Thoracic aorta (tissue), 1 donor: ENCODE results near the genes NLRP1 and KIAA0753.

- RAMPAGE, long total RNA, result no peak
Observed at GRCh38 chr17:5541526-5542274, 40.9 kb upstream of the ENSG00000286190 start.

- RAMPAGE, long total RNA, result start-site peak on the minus strand at chr17:5584455-5584519, 211 reads
Observed at GRCh38 chr17:5584210-5584996, at the start of gene NLRP1. TSS of gene NLRP1 (minus strand) at chr17:5584509.

- RAMPAGE, long total RNA, result no peak
Observed at GRCh38 chr17:5649142-5649531, 64.8 kb upstream of the NLRP1 start.

DNA sequence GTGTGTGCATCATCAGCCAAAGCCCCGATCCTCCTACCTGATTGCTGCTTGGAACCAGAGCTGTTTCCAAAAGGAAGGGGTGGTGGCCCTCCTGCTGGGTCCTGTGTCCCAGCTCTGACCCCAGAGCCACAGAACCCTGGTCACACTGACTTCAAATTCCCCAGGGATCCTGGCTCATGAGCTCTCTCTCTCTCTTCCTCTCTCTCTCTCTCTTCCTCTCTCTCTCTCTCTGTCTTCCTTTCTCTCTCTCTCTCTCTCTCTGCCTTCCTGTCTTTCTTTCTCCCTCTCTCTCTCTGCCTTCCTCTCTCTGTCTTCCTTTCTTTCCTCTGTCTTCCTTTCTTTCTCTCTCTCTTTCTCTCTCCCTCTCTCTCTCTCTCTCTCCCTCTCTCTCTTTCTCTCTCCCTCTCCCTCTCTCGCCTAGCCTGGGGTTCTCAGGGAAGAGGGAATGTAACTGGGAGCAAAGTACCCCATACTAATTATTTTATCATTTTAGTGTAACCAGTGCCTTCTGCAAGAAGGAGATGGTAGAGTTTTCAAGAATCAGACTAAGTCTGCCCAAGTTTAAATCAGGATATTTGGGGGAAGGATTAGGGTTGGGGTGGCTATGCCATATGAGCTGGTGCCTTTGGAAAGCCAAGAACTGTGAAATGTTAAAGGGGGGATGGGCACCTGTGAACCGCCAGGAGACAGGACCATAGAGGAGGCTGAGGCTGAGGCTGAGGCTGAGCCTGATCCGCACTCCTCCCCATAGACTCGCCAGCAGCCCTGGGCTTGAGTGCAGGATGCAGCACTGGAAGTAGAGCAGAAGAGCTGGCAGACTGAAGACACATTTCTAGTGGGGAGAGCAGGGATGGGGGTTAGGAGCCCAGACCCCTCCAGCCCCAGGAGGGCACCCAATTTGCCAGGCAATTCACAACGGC is 8.8 kb downstream of the PIMREG start:
- RAMPAGE, long total RNA, result start-site peak on the minus strand centred at position 720 of the sequence, 715 bp wide, 13 reads

DNA sequence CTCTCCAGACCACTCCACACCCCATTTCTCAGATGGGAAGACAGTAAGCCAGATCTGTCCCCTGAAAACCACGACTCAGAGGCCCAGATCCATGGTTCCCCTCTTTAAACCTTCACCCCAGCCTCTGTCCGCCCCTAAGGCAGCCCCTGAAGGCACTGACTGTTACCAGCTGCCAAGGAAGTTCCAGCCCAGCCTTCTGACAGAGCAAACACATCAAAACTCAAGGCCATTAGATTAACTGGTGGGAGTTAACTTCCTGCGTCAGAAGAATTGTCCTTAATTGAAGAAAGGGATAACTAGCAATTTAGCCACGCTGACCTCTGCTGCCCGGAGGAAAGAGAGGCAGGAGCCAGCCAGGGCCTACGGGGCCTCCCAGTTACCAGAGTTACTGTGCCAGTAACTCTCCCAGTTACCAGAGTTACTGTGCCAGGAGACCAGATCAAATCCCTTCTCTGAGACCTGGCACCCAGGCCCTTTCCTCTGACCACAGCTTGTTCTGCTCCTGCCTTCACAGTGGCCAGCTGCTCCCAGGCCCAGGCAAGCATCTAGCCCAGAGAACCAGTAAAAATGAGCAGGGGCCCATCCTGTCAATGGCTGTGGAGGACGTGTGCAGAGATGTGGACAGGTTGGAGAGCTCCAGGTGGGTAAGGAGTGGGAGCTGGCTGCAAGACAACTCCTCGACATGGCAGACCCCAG is 2.6 kb upstream of the PITPNM3 start:
- RAMPAGE, long total RNA, result no peak

- RAMPAGE, long total RNA, result no peak
Observed at GRCh38 chr17:6639954-6640223, 622 bp downstream of the KIAA0753 start.

DNA sequence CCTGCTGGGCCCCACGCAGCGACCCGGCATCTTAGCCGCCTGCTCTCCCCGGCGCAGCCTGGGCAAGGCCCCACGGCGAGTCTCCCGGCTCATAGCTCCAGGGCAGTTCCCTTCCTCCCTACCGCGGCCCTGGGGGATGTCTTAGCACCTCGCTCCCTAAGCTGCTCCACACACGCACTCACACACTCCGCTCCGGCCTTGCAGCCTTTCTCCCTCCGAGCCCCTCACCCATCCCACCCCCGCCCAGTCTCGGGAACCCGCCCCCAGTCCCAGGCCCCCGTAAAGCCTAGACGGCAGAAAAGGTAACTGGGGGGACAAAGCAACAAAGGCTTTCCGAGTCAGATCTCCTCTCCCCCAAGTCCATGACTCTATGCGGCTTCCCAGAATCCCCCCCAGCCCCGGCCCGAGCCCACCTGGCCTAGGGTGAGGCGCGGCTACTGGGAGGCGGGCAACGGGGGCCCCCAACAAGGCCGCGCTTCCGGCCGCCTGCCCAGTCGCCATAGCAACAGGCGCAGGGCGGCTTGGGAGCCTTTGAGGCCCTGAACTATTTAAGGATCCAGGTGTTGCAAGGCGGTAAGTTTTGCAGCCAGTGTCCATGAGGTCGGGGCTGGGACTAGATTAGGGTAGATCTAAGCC is at the start of gene KIAA0753:
Gene KIAA0753 (minus strand): TSS at position 488 of the 636 bp plus-strand sequence.
- RAMPAGE, long total RNA, result start-site peak on the minus strand centred at position 453 of the sequence, 56 bp wide, 151 reads

GRCh38 chr17:6644386-6645007 is 3.6 kb downstream of the TXNDC17 start:
- RAMPAGE, long total RNA, result no peak

- RAMPAGE, long total RNA, result no peak
Observed at GRCh38 chr17:6774833-6775399, 1.1 kb upstream of the FBXO39 start.

- RAMPAGE, long total RNA, result no peak
Observed at GRCh38 chr17:6937081-6937510, 58.8 kb upstream of the ALOX12 start.

GRCh38 chr17:6996553-6997109 is 782 bp downstream of the ALOX12 start:
- RAMPAGE, long total RNA, result no peak

- RAMPAGE, long total RNA, result no peak
Observed at GRCh38 chr17:7017165-7017579, 2.6 kb downstream of the C17orf49 start.

DNA sequence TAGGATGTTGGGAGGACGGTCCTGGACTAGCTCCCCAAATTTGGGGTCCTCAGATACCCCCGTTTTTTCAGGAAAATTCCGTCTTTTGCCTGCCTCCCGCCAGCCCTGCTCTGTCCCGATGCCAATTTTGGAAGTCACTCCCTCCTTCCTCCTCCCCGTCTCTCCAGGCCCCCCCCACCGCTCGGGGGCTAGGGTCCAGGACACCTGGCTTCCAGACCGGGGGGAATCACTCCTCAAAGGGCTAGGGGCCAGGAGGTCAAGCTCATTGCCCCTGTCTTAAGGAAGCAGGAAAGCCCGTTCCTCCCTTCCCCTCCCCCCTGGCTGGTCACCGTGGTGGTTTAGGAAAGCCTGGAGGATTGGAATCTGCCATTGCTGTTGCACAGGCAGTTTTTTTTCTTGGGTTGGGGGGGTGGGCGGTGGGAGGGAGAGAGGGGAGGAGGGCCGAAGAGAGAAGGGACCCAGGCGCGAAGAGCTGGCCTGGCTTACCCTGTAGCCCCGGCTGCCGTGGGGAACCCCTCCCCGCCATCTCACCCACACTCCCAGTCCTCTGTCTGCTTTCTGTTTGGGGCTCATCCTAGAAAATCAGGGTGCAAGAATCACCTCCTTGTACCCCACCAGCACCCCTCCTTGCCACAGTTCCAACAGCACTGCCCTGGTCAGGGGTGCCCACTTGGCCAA is 3.0 kb upstream of the BCL6B start:
- RAMPAGE, long total RNA, result no peak

DNA sequence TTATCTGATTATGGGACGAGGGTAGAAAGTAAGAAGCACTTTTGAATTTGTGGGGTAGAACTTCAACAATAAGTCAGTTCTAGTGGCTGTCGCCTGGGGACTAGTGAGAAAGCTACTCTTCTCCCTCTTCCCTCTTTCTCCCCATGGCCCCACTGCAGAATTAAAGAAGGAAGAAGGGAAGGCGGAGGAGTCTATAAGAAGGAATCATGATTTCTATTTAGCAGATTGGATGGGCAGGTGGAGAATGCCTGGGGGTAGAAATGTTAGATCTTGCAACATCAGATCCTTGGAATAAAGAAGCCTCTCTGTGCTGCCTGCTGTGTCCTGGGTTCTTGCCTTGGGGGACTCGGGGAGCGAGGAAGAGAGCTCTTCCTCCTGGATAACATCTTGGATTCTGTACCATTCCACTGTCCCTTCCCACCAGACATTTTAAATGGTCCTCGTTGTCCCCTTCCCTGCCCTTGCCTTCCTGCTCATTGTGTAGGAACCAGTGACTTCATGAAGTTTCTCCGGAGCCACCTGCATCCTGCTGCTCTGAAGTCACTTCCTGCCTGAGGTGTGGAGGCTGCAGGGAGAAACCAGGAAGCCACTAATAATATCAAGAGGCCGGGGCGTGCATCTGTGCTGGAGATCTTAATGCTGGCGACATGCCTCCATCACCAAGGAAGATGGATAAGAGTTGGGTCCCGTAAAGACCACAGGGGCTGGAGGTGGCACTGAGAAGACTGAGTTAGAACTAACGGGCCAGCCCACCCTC is 6.3 kb upstream of the SLC16A13 start:
- RAMPAGE, long total RNA, result no peak

- RAMPAGE, long total RNA, result no peak
Observed at GRCh38 chr17:7113725-7114492, 713 bp downstream of the ASGR2 start.

- RAMPAGE, long total RNA, result no peak
Observed at GRCh38 chr17:7218122-7218517, 693 bp upstream of the DLG4 start.

DNA sequence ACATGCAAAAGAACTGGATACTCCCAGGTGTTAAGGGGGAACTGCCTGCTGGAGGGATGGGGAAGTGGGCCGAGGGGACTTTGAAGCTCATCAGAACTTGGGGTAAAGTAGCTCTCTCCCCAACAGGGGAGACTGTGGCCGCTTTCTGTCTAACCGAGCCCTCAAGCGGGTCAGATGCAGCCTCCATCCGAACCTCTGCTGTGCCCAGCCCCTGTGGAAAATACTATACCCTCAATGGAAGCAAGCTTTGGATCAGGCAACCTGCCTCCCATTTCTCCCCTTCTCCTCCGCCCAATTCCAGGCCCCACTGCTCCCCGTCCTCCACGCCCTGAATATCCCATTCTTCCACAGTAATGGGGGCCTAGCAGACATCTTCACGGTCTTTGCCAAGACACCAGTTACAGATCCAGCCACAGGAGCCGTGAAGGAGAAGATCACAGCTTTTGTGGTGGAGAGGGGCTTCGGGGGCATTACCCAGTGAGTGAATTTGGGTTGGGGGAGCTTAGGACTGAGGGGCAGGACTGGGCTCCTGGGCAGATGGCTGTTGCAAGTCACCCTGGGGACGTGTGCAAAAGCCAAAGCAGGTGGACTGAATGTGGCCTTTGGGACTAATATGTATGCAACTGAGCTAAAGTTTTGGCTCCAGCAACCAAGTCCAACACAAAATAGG is 2.2 kb downstream of the ACADVL start:
- RAMPAGE, long total RNA, result no peak

- RAMPAGE, long total RNA, result no peak
Observed at GRCh38 chr17:7228832-7229089, 5.6 kb downstream of the DVL2 start.

GRCh38 chr17:7257225-7257887 is 4.9 kb downstream of the CLDN7 start:
- RAMPAGE, long total RNA, result no peak

DNA sequence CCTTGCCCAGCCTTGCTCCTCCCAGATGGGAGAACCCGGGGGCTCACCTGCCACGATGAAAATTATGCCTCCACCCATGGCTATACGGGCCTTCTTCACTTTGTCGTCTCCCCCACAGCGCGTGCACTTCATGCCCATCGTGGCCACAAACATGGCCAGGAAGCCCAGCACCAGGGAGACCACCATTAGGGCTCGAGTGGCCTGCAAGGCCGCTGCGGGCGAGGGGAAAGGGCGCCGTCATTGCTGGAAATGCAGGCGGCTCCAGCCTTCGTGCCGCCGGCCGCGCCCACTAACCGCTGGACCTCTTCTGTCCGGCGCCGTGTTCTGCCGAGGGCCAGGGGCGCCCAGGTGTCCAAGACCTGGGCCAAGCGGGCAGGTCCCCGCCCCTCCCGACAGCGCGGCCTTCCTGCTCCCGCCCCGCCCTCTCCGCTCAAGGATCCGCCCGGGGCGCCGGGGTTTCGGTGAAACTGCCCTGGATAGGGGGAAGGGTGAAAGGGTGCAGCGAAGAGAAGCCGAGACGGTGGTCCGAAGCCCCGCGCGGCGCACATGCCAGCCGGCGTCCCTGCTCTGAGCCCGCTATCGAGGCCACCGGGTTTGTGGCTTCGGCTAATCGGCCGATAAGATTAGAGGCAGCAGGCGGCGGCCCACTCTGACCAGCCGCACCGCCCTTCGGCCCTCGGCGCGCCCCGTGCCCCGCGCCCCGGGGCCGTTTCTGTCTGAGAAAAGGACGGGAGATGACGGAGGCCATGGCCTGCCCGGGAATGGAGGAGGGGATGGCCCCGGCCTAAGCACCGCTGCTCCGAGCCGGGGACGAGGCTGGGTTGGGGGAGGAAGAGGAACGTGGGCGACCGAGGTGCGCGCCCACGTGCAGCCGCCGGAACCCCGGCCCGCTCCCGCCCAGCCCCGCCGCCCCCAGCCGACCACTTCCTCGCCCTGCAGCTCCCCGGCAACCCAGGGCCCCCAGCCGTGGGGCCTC is 1.2 kb downstream of the CLDN7 start:
- RAMPAGE, long total RNA, result no peak